ENCODE results near the genes HYAL3, RASSF1, CACNA2D2 and C3orf18.

GRCh38 chr3:50102888-50103146 lies 14.1 kb downstream of the RBM5 start:
- PRO-cap: no peak
- RRBS: no CpG with 5 or more reads among the region's 4 CpGs

DNA sequence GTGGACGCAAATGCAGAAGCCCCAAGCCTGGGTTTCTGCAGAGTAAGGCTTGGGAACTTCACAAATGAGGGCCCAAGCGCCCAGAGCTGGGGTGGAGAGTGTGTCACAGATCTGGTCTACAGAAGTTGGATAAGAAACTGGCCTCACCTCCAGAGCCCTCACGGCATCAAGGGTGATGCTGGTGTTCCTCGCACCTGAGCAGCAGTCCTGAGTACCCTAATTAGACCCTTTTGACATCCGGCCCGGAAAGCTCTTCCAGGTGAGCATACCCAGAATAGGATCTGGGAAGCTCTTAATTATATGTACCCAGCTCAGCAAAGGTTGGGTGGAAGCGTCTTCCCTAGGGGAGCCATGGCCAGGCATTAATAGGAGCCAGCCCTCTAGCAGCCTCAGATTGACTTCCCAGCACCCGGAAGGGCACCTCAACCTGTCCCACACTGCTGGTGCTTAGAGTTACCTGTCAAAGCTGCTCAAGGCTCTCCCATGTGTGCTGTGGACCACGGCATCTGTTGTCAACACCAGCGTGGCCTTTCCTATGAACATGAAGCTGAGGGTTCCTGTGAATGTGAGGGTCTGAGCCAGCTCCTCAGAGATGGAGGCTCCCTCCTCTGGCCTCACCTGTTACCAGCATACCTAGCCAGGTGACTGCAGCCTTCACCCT lies 31.9 kb downstream of the RBM5 start:
- PRO-cap: no peak
- RRBS: no CpG with 5 or more reads among the region's 10 CpGs

DNA sequence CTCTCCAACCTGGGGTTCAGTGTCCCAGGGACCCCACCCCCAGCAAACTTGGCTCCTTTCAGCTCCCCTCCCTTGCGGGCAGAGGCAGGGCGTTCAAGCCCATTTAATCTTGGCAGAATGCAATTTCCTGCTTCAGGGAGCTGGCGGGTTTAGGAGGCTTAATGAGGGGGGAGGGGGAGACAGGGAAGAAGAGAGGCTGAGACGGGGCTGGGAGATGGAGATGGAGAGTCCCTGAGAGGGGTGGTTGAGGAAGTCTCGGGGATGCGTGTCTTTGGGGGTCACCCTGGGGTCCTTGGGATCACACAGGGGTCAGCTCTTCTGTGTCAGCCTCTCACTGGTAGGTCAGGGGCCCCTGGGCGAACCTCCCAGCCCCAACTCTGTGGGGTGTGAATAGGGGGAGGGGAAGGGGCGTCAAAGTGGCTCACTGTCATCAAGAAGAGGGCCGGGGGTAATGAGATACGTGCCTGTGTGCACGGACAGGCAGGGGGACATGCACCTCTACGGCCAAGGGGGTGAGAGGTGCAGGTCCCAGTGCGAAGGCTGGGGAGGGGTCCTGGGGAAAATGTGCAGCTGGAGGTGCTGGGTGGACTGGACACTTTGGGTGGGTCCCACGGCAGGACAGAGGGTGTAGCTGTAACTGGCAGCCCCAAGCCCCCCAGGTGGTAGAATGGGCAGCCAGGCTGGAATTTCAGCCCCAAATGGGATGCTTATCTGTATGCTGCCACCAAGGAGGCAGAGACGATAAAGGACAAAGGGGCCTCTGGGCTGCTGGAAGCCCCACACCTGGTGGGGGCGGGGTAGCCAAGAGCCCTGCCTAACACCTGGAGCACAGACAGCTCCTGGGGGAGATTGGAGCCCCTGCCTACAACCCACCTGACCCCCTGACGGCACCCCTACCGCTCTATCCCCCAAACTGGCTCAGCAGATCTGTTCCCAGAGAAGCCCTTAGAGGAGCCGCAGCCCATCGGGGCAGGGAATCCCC lies 16.2 kb upstream of the SEMA3F start:
- PRO-cap: no peak
- RRBS: no CpG with 5 or more reads among the region's 20 CpGs

- PRO-cap: no peak
- RRBS: no CpG with 5 or more reads among the region's 7 CpGs
Observed at GRCh38 chr3:50165196-50165921, 10.2 kb downstream of the SEMA3F start.

DNA sequence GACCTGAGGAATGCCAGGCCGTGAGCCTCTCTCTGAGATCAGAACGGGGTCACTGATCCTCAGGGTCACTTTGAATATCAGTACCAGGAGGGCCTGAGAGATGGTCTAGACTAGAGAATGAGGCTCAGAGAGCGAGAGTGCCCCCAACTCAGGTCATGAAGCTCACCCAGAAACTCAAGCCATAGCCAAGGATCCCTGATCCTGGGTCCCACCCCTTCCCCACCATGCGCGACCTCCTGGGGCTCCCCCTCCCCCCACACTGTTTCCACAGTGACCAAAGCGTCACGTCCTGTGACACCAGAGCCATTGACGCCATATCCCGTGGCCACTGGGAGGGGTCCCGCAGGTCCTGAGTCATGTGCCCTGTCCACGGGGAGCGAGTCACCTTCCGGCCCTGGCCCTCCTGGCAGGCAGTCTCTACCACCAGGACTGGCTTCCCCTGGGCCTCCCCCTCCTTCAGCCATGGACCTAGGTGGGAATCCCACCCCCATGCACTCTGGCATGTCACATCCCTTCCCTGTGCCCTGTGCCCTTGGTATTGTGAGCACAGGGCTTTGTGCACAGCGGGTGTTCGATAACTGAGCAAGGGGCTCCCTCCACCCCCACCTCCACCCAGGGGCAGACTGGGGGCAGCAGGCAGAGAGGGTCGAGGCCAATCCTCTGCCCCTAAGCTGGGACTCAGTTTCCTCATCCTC lies 15.6 kb downstream of the SEMA3F start:
- PRO-cap: no peak
- RRBS: no CpG with 5 or more reads among the region's 16 CpGs

- PRO-cap: no peak
- RRBS: no CpG with 5 or more reads among the region's 9 CpGs
Observed at GRCh38 chr3:50292899-50293412, 727 bp upstream of the IFRD2 start.

DNA sequence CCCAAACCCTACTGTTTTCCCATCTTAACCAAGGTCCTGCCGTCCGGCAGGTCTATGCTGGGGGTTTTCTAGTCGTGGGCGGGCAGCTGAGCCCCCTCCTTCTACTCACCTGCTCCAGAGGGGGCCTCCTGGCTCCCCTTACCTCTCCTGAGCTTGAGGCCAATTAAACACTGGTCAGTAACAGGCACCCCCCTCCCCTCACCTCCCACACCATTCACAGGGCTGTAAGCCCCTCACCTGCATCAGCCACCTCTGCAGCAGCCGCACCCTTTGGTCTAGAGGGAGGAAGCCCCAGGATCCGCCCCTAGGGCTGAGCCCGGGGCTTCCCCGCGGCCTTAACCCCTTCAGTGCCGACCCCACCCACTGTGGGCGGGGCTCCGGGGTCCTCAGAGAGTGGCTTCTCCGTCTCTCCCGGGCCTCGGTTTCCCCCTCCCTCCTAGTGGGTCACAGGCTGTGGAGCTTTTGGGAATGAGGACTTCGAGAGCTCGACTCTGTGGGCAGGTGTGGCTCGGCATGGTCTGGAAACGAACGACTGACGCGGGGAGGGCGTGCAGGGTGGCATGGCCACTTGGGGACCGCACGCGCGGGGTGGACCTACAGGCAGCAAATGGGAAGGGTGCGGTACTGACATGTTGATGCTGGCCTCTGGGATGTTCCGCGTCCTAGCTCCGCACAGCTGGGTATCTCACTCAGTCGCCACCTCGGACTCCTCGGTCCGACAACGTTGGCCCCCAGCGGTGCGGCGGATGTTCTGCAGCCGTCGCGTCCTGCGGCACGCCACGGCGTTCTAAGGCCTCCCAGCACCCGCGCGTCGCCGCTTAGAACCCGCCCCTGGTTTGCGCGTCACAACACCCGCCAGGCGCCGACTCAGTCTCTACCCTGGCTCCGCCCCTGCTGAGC lies at the start of gene HYAL3:
HYAL3 (minus strand) TSS at position 822 of the 900 bp plus-strand sequence.
- PRO-cap: bidirectional peak, plus-strand start at position 363 of the sequence, minus-strand start at position 254 of the sequence; unidirectional peak, minus-strand start at position 534 of the sequence; bidirectional peak, plus-strand start outside the sequence, minus-strand start at position 720 of the sequence
- RRBS: 4% methylated on average over 6 of the region's 58 CpGs

GRCh38 chr3:50321619-50322316 lies 777 bp downstream of the HYAL2 start:
- PRO-cap: bidirectional peak, plus-strand start at chr3:50321876, minus-strand start at chr3:50321777; bidirectional peak, plus-strand start at chr3:50322107, minus-strand start at chr3:50321963
- RRBS: 3% methylated on average over 6 of the region's 39 CpGs

DNA sequence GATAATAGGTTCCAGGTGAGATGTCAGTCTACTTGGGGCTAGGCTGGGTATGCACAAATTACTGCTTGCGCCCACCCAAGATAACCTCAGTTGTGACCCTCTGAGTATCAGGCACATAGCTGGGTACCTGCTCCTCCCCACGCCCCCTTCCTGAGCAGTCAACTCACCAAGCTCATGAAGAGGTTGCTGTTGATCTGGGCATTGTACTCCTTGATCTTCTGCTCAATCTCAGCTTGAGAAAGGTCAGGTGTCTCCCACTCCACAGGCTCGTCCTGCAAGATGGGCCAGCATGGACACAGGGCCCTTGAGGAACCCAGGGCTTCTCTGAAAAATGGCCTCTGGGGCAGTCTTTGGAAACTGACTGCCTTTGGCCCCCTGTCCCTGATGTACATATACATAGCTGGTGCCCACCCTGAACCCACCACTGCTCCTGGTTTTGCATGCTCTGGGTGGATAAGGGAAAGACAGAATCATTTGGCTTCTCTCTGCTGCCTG lies 3.9 kb upstream of the TUSC2 start:
- PRO-cap: no peak
- RRBS: no CpG with 5 or more reads among the region's 3 CpGs

GRCh38 chr3:50340532-50341525 lies at the start of gene RASSF1:
RASSF1 (minus strand) TSS chr3:50340836.
- PRO-cap: bidirectional peak, plus-strand start at chr3:50340909, minus-strand start at chr3:50340822
- RRBS: 32% methylated on average over 20 of the region's 76 CpGs

- PRO-cap: no peak
- RRBS: 57% methylated on average over 9 of the region's 46 CpGs
Observed at GRCh38 chr3:50364406-50365017, 5.2 kb upstream of the TMEM115 start.

GRCh38 chr3:50446966-50448013 lies 56.1 kb downstream of the CACNA2D2 start:
- PRO-cap: no peak
- RRBS: 74% methylated on average over 4 of the region's 18 CpGs

- PRO-cap: bidirectional peak, plus-strand start at chr3:50503798, minus-strand start at chr3:50503634
- RRBS: 12% methylated on average over 70 of the region's 146 CpGs
Observed at GRCh38 chr3:50502813-50503980, at the start of gene CACNA2D2. CACNA2D2 (minus strand) TSS chr3:50503634.

- PRO-cap: no peak
- RRBS: 9% methylated on average over 25 of the region's 63 CpGs
Observed at GRCh38 chr3:50567026-50568141, at the start of gene C3orf18. C3orf18 (minus strand) TSS chr3:50567747.

GRCh38 chr3:50606602-50607529 lies 4.7 kb downstream of the CISH start:
- PRO-cap: no peak
- RRBS: 92% methylated on average over 3 of the region's 11 CpGs

- PRO-cap: no peak
- RRBS: no CpG with 5 or more reads among the region's 6 CpGs
Observed at GRCh38 chr3:50608690-50609558, 2.6 kb downstream of the CISH start.

DNA sequence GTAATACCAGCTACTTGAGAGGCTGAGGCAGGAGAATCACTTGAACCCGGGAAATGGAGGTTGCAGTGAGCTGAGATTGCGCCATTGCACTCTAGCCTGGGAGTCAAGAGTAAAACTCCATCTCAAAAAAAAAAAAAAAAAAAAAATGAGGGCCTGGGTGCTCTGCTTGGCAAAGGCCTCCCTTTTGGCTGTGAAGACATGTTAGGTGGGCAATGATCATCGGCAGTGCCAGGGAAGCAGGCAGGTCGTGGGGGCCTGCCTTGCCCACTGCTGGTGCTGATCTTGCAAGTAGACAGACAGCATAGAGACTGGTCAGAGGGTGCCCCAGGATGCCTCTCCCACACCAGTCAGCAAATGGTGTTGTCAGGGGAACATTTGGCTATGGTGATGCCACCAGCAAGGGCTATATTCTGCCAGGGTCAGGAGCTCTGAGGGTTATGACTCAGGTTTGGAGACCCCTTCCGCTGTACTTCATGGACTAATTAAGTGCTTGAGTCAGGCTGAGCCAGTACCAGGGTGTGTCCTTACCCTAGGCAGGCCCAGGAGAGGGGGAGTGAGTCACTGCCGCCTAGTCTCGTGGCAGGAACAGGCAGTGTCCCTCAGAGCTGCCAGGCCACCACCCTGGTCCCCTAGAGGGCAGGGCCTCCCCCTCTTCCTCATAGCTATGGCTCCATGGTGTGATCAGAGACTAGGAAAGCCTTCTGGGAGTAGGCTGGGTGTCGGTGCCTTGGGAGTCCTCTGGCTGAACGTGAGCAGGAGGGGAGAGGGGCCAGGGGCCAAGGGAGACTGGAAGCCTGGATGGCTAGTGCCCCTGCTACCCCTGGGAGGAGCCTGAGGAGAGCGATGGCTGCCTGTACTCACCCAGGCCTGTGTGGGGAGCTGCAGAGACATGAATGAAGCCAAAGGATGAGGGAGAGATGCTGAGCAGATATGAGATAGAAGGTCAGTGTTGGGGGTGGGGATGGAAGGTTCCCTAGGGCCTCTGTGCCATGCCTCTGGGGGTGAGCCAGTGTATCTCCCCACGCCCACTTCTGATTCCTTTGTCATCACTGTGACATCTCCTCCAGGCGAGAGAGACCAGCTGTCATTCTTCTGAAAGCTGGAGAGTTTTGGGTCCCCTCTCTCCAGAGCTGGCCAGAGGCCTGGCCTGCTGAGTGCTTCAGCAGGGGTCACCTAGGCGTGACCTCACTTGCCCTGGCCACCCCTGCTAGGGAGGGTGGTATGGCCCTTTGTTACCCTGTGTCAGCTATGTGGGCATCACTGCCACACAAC lies 10.5 kb downstream of the MAPKAPK3 start:
- PRO-cap: no peak
- RRBS: no CpG with 5 or more reads among the region's 13 CpGs

DNA sequence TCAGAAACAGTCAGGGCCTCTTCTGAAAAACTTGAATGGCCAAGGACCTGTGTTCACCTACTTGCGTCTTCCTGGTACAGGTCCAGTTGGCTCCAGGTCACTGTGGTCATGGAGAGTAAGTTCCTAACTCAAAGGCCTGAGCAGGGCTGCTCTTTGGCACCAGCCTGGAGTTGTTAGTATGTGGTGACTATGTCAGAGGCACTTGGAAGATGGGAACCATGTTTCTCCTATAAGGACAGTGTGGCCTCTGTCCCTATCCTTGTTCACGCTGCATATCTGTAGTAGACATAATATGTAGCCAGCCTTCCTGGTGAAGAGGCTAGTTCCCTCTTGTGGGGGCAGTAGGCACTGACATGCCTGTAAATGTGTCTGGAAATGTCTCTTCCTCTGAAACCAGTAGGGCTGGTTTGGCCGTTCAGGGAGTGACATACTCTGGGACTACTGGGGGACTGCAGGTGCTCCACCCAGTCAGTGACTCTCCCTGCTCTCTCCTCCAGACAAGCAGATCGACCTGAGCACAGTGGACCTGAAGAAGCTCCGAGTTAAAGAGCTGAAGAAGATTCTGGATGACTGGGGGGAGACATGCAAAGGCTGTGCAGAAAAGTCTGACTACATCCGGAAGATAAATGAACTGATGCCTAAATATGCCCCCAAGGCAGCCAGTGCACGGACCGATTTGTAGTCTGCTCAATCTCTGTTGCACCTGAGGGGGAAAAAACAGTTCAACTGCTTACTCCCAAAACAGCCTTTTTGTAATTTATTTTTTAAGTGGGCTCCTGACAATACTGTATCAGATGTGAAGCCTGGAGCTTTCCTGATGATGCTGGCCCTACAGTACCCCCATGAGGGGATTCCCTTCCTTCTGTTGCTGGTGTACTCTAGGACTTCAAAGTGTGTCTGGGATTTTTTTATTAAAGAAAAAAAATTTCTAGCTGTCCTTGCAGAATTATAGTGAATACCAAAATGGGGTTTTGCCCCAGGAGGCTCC lies 2.4 kb upstream of the RBM15B start:
- PRO-cap: unidirectional peak, plus-strand start at position 504 of the sequence
- RRBS: no CpG with 5 or more reads among the region's 8 CpGs

DNA sequence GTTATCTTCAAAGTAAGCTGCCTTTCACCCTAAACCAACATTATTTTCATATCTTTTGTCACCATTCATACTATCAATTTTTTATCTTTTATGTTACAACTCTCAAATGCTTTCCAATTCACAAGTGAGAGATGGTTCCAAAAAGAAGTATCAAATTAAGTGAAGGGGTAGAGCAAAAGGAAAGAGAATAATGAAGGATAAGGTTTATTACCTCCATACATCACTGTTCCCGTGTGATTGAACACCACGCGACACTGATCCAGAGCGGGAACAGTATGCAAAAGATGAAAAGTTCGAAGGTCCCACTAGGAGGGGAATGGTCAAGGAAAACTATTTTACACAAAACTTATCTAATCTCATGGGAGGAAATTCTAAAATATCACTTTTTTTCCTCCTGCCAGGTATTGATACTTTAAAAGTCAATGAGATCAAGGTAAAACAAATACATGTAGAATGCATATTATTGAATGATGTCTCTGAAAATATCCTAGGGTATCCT lies 22.7 kb downstream of the RBM15B start:
- PRO-cap: no peak
- RRBS: no CpG with 5 or more reads among the region's 5 CpGs

- PRO-cap: no peak
- RRBS: no CpG with 5 or more reads among the region's 14 CpGs
Observed at GRCh38 chr3:51537820-51538419, 599 bp upstream of the RAD54L2 start.

Measured in Caco-2 (cell line).